OVCAR3 (cell line): Measurements from ENCODE around the genes USP4, CDHR4 and RBM5.

DNA sequence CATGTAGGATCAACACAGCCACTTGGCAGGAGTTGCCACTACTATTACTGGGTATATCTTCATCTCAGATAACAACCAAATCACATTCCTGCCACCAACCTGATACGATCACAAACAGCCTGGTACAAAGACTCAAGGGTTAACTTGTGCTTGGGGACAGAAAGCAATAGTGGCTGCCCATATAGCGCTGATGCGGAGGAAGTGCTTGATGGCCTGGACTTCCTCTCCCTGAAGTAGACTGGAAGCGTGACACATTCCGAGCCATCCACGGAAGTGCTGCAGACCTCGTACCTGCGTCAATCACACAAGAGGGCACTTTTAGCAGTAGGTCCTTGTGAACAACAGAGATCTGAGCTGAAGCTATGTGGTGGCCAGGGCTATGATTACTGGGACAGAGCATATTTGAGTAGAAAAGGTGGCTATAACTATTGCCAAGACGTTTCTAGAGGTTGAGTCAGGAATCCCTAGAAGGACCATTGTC, 17.3 kb upstream of the C3orf62 start:
- RRBS = no CpG with 5 or more reads among the region's 9 CpGs

- RRBS = no CpG with 5 or more reads among the region's 3 CpGs
Observed at GRCh38 chr3:49310993-49311456, 28.8 kb downstream of the USP4 start.

- RRBS = 6% methylated on average over 17 of the region's 69 CpGs
Observed at GRCh38 chr3:49339840-49340581, at the start of gene USP4. Gene USP4 (minus strand): TSS chr3:49340053.

DNA sequence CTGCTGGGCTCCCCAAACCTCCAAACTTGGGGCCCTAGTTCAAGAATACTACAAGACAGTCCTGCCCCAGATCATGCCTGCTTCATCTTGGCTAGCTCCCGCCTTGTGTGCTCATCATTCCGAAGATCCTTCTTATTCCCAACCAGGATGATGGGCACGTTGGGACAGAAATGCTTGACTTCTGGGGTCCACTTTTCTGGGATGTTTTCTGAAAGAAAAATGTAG, 4.2 kb upstream of the GPX1 start:
- RRBS = no CpG with 5 or more reads among the region's 3 CpGs

- RRBS = no CpG with 5 or more reads among the region's 10 CpGs
Observed at GRCh38 chr3:49465456-49466214, 4.4 kb upstream of the DAG1 start.

DNA sequence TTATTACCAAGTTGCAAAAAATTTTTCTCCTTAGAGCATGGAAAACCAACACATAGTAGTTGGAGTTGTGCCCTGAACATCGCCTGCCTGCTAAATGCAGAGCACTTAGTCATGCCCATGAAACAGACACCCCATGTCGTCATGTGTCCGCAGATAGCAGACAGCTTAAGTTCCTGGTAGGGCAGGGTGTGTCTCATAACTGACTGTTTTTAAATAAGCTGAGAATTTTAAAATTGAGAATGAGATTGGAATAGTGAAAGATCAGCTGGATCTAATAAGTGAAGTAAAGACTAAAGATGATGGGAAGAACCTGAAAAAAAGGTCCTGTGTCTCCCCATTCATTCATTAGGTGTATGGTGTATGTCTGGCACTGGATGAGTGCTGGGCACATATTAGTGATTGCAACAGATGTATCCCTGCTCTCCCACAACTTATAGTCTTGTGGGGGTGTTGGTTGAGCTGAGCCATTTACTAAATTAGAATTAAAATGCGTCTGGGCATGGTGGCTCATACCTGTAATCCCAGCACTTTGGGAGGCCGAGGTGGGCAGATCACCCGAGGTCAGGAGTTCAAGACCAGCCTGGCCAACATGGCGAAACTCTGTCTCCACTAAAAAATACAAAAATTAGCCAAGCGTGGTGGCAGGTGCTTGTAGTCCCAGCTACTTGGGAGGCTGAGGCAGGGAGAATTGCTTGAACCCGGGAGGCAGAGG, 31.1 kb downstream of the DAG1 start:
- RRBS = no CpG with 5 or more reads among the region's 9 CpGs

- RRBS = no CpG with 5 or more reads among the region's 7 CpGs
Observed at GRCh38 chr3:49533593-49534209, 20.6 kb upstream of the BSN start.

- RRBS = no CpG with 5 or more reads among the region's 11 CpGs
Observed at GRCh38 chr3:49683053-49683491, 6.2 kb downstream of the MST1 start.

GRCh38 chr3:49799525-49800285, at the start of gene CDHR4:
Gene CDHR4 (minus strand): TSS chr3:49799873.
- RRBS = no CpG with 5 or more reads among the region's 7 CpGs

DNA sequence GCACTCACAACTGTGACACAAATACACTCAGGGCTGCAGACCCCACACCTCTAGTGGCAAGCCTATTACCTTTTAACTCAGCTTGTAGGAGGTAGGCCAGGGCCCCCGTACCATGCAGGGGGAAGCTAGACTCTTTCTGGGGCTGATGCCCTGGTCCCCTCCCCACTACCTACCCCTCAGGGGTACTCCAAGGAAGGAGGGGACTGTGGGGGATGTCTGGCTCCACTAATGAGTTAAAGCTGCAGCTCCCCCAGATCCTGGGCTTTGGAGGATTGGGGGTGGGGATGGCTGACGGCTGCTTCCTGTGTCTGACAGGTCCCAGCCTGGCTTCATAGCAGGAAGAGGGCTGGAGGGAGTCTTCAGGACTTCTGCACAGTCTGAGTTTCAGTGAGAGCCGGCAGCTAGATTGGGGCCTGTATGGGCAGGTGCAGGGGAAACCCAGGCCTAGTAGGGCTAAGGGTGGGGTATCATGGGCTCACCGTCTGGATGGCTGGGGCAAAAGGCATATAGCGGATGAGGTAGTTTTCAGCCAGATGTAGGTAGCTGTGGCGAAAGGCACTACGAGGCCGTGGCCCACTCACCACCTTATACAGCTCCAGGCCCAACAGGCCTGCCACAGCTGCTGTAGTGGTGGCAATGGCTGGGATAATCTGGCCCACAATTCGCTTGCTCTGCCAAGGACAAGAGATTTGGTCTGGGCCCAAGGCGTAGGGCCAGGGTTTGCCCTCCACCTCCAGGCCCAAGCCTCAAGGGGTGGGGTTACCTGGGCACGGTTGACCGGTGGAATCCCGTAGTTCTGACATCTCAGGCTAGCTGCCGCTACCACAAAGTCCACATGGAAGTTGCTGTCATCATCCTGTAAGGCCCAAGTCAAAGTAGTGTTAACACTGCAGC, 4.4 kb downstream of the INKA1 start:
- RRBS = no CpG with 5 or more reads among the region's 14 CpGs

DNA sequence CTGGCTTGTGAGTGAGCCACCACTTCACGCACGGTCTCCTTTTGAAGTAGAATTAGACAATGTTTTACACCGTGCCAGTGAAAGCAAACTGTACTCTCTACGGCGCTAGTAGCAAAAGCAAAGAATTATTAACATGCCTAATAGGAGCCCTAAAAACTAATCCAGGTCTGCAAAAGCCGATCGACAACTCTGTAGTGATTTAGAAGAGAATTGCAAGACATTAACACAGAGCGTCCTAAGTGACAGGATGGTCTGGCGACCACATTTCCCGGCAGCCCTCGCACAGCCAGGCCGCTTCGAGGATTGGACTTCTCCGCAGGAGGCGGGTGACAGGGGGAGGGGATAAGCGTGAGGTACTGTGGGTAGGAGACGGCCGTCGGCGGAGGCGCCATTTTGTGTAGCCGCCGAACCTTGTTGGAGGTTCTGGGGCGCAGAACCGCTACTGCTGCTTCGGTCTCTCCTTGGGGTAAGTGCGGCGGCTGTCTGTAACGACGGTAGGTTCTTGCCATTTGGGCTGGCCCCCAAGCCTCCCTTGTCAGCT, at the start of gene RBM5:
Gene RBM5, plus strand, starts transcription at position 356 of the 541 bp plus-strand sequence.
- RRBS = no CpG with 5 or more reads among the region's 30 CpGs

DNA sequence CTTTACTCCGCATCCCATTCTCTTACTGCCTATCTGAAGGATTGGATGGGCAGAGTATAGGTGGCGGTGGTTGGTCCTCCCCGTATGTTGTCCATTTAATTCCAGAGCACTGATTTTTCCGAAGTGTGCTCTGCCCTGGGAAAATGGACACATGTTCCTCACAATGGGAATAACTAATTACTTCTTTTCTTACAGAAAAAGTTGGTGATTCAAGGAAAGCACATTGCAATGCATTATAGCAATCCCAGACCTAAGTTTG, 14.1 kb downstream of the RBM5 start:
- RRBS = no CpG with 5 or more reads among the region's 4 CpGs

DNA sequence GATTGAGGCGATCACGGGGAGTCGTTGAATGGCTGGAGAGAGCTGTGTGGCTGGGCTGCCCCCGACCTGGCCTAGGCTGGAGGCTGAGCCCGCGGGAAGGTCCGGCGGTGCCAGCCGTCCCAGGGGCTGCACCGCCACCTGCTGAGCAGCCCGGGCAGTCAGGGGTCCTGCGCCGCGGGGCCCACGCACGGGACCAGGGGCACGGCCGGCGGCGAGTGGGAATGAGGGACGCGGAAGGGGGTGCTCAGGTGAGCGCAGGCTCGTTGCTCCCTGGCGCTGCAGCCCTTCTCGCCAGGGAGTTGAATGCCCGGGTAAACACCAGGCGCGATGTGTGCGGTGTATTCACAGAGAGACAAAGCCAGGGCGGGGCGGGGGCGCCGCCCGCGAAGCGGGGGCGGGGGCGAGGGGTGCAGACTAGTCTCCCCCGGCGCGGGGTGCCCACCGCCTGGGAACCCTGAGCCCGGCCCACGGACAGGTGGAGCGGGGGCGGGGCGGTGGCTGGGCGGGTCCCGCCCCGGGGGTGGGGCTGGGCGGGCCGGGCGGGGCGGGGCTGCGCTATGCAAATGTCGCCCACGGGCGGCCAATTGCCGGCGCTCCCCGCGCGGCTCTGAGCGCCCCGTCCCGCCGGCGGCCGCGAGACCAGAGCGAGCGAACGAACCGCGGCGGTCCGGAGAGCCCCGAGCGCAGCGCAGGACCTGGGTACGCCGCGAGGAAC, 518 bp upstream of the SEMA3F start:
- RRBS = 4% methylated on average over 68 of the region's 84 CpGs

DNA sequence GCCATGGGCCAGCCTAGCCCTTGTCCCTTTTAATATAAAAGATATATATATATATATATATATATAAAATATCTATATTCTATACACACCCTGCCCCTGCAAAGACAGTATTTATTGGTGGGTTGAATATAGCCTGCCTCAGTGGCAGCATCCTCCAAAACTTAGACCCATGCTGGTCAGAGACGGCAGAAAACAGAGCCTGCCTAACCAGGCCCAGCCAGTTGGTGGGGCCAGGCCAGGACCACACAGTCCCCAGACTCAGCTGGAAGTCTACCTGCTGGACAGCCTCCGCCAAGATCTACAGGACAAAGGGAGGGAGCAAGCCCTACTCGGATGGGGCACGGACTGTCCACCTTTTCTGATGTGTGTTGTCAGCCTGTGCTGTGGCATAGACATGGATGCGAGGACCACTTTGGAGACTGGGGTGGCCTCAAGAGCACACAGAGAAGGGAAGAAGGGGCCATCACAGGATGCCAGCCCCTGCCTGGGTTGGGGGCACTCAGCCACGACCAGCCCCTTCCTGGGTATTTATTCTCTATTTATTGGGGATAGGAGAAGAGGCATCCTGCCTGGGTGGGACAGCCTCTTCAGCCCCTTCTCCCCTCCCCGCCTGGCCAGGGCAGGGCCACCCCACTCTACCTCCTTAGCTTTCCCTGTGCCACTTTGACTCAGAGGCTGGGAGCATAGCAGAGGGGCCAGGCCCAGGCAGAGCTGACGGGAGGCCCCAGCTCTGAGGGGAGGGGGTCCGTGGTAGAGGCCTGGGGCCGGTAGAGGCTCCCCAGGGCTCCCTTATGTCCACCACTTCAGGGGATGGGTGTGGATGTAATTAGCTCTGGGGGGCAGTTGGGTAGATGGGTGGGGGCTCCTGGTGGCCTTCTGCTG, 3.0 kb upstream of the GNAT1 start:
- RRBS = no CpG with 5 or more reads among the region's 10 CpGs

DNA sequence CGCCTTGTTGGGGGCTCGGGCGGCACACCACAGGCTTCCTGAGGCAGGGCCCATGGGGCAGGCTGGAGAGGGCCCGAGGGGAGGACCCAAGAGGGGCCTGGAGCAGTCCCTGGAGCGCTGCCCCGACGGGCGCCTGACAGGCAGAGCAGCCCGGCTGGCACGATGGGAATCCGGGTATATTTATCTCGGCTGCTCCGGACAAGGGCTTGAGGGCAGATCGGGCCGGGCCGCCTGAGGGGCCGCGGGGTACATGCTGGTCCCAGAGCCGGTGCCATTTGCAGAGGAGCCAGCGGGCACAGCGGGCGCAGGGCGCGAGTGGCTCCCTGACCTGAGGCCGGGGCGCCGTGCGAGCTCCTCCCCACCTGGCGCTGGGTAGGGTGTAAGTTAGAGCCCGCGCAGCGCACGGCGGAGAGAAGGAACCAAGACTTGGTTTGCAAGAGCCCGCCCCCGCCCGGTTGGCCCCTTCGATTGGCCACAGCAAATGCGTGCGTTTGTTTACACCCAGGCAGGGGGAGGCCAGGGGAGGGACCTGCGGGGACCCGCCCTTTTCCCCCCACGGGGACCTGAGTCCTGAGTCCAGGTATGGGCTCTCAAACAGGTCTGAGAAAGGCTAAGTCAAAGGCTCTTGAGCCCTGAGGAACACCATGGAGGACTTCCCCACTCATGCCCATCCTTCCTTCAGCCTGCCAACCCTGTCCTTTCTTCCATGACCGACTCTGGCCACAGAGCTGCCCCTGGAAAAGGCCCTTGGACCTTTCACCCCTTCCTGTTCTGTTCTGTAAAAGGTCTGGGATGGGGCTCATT, 798 bp downstream of the SLC38A3 start:
- RRBS = 6% methylated on average over 15 of the region's 44 CpGs

GRCh38 chr3:50210430-50211040, 5.5 kb downstream of the SLC38A3 start:
- RRBS = no CpG with 5 or more reads among the region's 13 CpGs

DNA sequence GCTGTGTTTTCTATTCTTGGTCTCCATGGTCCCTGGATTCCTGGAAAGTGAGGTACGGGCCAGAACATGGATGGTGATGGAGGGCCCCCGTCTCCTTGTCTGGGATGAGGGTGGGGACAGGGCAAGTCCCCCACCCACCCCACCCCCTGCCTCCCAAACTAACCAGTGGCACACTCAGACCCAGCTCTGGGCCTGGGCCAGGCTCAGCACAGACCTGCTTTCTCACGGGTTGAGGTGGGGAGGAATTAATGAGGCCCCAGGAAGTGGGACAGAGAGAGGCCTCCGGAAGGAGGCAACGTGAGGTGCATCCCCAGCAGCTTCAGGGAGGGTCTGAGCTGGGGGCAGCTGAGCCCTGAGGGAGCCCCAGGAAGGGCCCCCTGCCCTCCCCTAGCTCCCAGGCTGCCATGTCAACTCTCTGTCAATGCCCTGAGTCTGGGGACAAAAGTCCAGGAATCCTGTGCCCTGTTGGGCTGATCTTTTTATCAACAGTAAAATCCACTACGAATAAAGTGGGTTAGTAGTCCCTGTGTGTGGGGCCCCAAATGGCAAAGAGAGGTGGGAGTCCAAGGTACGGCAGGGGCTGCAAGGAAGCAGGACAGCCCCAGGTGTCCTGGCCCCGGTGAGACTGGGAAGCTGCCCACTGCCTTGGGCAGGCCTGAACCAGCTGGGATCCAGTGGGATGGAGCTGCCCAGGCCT, 14.9 kb upstream of the GNAI2 start:
- RRBS = 57% methylated on average over 1 of the region's 8 CpGs

DNA sequence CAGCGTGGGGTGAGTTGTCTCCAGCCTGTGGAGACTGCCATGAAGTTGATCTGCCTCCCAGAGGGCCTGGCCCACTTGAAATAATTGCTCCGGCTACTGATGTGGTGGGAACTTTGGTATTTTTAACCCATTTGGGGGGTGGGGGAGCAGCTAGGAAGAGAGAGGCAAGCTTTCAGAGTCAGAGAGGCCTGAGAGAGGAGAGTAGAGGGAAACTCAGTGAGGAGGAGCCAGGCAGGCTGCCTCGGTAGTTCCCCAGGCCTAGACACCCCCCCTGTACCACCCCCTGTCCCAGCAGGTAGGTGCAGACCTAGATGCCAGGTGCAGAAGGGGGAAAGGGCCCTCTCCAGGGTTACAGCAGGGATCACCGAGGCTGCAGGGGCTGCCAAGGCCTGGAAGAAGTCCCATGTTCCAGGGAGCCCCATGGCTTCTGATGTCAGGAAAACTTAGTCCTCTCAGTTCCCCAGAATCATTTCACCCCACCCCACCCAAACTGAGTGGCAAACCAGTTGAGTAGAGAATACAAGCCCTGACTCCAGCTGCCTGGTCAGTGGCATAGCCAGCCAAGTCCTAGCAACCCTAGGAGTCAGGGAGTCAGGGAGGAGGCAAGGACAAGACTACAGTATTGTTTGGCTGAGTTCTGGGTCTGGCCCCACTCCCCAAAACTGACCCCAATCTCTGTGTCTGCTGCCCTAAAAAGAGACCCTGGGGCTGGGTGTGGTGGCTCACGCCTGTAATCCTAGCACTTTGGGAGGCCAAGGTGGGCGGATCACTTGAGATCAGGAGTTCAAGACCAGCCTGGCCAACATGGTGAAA, 7.4 kb upstream of the SEMA3B start:
- RRBS = no CpG with 5 or more reads among the region's 6 CpGs

- RRBS = no CpG with 5 or more reads among the region's 15 CpGs
Observed at GRCh38 chr3:50264248-50265456, 4.3 kb upstream of the SEMA3B start.